Right ventricle myocardium (tissue), 1 donor: ENCODE results near the genes A1CF and FAM13C.

DNA sequence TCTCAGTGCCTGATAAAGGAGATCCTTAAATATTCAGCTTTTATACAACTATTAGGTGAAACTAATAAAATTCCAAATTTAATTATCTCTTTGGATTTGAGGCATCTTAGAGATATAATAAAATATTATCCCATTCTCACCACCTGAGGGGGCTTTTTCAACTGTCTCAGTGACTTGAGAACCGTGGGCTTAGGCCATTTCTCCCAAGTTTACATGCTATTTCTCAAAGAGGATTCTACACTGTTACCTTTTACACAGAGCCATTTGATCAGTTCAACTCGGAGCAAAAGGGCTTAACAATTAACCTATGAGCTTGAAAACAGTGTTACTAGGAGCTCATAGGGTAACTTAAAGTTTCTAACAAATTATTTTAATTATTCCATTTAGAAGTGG is 165.1 kb upstream of the ASAH2 start:
- PRO-cap, 2 experiments = no peak in any of the 2 experiments

GRCh38 chr10:50565524-50566441 is 58.0 kb downstream of the SGMS1 start:
- PRO-cap, 2 experiments = no peak in any of the 2 experiments

- PRO-cap, 2 experiments = no peak in any of the 2 experiments
These were observed 9.4 kb downstream of the SGMS1 start for GRCh38 chr10:50614054-50615017.

DNA sequence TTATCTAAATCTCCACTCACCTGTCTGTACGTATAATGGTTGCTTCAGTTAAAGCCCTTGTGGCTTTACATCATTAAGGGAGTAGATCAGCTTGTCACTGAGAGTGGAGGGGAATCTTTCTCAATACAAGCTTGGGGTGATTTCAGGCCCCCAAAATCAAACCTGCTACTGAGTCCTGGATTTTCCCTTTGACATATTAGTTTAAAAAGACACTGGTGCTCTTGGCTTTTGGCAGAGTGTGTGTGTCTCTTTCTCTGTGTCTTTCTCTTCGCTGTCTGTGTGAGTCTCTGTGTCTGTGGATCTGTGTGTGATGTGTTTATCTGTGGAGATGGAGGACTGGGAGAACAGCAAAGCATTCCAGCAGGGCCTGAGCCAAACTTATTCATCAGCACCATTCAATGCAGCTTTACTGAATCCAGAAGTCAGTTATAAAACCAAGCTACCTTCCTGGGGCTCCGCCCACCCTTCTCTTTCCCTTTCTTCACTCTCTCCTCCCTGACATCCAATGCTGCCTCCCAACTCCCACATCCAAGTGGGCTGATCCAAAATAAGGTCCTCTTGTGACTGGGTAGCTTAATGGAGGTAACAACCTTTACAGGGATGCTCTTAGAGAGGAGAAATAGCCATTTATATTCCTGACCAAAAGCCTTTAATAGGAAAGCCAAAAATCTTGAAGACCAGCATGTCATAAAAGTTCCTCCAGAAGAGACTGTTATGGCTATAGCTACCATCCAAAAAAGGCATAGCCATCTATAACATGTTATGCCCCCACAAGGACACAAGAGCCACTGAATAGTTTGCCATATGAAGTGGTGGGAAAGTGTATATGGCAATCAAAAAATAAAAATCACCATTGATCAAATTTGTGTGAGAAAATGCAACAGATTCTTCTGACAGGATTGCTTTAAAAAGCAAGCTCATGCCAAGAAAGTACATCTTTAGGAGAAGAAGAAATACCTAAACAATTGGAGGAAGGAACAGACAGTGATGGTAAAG is 3.8 kb downstream of the SGMS1 start:
- PRO-cap, 2 experiments = no peak in any of the 2 experiments

- PRO-cap, 2 experiments = peak in 2 of 2 experiments; most common plus-strand start chr10:50624951 (in 2); most common minus-strand start chr10:50624879 (in 1)
These were observed 1.2 kb upstream of the SGMS1 start for GRCh38 chr10:50624783-50625620.

- PRO-cap, 2 experiments = no peak in any of the 2 experiments
These were observed 37.8 kb upstream of the ASAH2B start for GRCh38 chr10:50701949-50702391.

- PRO-cap, 2 experiments = no peak in any of the 2 experiments
These were observed 2.8 kb downstream of the A1CF start for GRCh38 chr10:50882582-50883031.

DNA sequence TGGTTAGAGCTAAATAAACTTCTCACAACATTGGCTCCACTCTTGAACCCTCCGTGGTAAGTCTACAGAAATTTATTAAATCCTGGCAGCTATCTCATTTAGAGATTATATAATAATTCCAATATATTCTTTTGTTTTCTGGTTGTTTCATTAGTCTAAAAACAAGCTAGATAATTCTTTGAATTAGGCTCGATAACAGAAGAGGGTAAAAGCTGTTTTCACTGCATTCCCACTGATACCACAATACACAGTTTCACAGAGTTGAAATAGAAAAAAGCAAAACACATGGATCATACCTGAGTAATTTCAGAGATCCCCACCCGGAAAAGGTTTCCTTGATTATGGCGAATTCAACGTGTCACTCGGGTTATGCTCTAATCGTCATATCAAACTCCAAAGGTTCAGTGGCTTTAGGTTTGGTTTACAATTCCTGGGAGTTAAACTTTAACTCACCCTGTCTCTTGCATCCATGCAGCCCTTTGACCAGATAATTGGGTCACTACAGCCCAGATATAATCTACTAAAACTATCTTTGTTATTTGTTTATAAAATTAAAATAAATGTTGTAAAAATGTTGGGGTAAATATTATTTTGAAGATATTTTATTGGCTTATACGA is at the start of gene A1CF:
Gene A1CF (minus strand): TSS at position 343 of the 618 bp plus-strand sequence.
- PRO-cap, 2 experiments = no peak in any of the 2 experiments

DNA sequence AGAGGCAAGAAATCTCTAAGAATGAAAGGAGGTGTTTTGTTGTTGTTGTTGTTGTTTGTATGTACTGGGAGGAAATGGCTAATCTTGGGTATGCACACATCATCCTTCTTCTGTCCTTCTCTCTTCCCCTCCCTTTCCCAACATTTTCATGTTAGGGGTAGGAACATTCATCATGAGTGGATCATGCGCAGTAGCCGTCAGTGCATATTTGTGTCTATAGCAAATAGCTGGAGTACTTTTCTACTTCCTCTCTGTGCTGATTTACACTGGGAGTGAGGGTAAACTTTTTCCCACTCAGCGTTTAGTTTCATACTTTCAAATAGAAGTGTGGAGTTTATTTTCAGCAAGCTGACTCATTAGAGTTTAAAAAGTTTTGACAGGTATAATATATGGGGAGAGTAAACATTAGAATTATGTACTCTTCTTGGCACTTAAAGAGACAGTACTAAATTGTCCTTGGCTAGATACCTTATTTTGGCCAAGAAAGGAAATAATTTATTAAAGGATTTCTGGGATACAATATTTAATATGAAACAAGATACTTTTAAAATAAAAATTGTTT is 80.4 kb upstream of the PRKG1 start:
- PRO-cap, 2 experiments = no peak in any of the 2 experiments

GRCh38 chr10:51267838-51268575 is 193.7 kb downstream of the PRKG1 start:
- PRO-cap, 2 experiments = no peak in any of the 2 experiments

- PRO-cap, 2 experiments = no peak in any of the 2 experiments
These were observed 79.8 kb upstream of the DKK1 start for GRCh38 chr10:52234273-52234657.

DNA sequence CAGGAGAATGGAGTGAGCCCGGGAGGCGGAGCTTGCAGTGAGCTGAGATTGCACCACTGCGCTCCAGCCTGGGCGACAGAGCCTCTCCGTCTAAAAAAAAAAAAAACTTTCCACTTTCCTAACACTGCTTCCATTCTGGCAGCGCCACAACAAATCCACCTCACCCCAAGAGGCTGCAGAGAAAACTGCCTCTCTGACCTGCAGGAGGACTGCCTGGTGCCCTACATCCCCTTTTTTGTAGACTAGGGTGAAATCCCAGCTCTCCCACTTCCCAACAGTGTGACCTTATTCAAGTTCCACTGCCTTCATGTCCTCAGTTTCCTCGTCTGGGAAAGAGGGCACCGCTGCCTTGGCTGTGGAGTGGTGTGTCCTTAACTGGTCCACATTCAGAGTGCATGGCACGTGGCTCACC is 2.6 kb upstream of the MBL2 start:
- PRO-cap, 2 experiments = no peak in any of the 2 experiments

DNA sequence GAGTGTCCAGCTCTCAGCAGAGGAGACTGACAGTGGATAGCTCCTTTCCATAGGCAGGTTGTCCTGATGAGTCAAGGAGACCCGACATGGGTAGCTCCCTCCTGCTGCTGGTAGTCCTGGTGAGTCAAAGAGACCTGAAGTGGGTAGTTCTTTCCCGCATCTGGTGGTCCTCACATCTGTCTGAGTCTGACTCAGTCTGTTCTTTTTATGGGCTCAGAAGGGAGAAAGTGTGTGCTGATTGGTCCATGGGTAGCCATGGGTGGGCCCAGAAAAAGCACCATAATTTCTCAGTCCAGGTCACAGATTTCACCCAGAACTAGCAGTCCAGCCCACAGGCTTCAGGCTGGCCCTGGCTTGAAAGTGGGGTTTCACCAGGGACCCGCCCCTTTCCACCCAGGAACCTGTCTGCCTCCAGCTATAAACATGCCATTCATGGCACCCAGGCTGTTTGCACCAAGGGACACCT is 192.6 kb upstream of the MBL2 start:
- PRO-cap, 2 experiments = no peak in any of the 2 experiments

- PRO-cap, 2 experiments = peak in 1 of 2 experiments; most common plus-strand start chr10:57964618 (in 1); most common minus-strand start chr10:57964487 (in 1)
These were observed 303.4 kb downstream of the IPMK start for GRCh38 chr10:57964161-57964921.

GRCh38 chr10:58268207-58268558 is 489 bp upstream of the IPMK start:
- PRO-cap, 2 experiments = no peak in any of the 2 experiments

GRCh38 chr10:58789575-58789953 is 276.9 kb downstream of the BICC1 start:
- PRO-cap, 2 experiments = no peak in any of the 2 experiments

DNA sequence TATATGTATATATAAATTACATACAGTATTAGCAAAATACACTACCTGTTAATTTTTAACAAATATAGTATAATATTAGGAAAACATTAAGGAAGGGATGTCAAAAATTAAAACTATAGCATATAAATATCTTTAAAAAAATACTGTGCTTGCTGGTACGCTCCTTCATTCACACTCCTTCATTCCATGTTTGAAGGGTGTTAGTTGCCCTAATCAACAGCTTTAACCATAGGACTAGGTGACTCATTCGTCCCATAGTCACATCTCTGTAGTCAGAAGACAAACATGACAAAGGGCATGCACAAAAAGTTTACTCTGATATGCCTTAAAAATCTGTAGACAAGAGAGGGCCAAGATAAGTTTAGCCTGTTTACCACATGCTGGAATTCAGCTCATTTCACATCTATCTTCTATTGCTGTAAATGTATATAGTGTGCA is 717 bp downstream of the FAM13C start:
- PRO-cap, 2 experiments = no peak in any of the 2 experiments

DNA sequence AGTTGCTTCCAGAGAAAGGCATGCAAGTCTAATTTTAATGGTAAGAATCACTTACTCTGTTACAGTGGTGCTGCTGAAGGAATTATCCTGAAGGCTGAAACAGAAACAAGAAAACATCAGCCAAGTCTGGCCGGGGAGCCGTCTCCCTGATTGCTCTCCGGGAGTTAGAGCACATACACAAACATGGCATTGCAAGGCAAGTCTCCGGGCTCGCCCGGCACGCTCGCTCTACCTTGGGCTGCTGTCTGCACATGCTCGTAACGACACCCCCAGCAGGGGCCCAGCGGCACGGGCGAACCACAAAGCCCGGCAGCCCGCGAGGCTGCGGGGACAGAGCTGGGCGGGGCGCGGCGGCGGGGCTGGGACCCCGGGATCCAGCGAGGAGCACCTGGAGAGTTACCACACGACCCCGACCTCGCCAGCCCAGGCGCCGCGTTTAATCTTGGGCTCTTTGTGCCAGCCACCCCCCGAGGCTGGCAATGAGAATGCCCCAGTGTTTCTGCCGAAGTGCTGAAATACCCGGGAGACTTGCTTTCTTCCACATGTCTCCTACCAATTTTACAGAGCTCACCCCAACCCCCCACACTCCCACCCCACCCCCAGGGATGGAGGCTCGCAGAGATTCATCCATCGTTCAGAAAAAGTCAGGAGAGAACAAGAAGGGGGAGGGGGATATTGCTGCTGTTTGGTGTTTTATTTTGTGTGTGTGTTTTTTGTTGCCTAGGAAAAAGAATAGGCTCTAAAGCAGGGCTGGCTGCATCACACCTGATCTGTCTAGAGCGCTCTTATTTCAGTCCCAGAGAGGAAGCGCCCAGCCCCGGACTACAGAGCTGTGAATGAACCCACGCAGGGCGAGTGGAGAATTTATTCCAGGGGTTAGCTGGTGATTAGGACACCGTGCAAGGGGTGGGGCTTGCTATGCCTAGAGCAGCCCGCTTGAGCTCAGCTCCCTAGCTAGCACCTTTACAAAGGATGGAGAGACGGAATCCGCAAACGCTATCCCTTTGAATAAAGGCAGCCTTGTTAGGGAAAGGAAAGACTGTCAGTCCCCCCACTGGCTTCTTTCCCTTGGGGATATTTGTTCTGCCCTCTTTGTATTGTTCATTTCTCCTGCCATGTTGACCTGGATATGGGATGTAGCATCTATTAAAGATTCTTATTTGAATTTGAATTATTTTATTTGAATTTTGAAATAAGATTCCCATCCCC is at the start of gene FAM13C:
Gene FAM13C (minus strand): TSS at position 206 of the 1,209 bp plus-strand sequence.
- PRO-cap, 2 experiments = peak in 2 of 2 experiments; most common plus-strand start position 111 of the sequence (in 1); most common minus-strand start position 247 of the sequence (in 2)

GRCh38 chr10:59587292-59587491 is 122.5 kb downstream of the SLC16A9 start:
- PRO-cap, 2 experiments = no peak in any of the 2 experiments

DNA sequence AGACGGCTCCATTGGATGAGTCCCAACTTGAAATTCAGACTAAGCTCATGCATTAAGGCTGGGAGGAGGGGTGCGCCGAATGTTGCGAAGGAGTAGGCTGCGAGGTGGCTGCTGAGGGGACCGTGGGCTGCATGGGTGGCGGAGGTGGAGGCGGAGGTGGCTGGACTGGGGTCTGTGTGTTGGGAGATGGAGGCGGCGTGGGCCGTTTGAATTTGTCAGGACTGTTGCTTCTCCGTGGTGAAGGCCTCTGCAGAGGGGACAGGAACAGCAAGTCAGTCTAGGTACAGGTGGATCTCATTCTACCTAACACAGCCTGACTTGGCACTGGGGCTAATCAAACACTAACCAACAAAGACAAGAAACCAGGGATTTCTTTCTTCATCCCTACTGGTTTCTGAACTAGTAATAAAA is 39.6 kb upstream of the MRLN start:
- PRO-cap, 2 experiments = no peak in any of the 2 experiments